Colonic mucosa (tissue), 1 donor: ENCODE measurements around the gene NBPF3.

DNA sequence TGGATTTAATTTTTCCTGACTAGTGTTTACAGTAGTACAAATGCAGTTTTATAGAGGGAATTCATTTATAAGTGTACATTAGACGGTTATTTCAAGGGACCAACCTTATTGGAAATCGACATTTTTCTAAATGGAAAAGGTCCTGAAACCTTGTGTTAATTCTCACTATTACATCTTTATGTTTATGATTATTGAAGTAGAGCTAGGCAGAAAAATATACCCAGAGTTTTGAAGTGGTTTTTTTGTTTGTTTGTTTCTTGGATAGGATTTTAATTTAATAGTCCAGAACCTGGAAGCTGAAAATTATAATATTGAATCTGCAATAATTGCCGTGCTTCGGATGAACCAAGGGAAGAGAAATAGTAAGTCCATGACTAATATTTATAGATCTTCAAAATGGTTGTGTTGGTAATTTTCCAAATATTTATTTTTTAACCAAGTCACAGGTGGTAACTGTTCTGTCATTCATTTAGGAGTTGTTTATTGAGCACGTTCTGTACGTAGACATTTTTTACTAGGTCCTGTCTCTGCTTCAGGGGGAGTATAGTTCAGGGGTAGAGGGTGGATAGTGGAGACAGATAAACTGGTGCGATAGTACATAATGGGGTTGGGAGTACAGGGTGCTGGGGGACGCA lies 18.7 kb downstream of the PLA2G2E start:
- PRO-cap, result no peak

DNA sequence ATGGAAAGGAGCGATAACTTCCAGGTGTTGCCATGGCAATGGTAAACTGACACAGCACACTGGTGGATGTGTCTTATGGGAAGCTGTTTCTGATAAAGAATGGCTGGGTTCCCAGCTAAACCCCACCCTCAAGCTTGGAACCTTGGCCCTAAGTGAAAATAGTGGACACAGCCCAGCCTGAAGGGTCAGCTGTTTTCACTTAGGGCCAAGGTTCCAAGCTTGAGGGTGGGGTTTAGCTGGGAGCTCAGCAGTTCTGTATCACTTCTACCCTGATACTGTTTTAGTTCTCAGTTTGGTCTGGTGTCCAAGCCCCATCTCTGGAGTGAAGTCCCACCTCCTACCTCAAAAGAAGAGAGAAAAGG lies 29.2 kb upstream of the PLA2G2A start:
- PRO-cap, result no peak

- PRO-cap, result no peak
Measured at GRCh38 chr1:20108576-20109092, 10.7 kb downstream of the PLA2G2D start.

DNA sequence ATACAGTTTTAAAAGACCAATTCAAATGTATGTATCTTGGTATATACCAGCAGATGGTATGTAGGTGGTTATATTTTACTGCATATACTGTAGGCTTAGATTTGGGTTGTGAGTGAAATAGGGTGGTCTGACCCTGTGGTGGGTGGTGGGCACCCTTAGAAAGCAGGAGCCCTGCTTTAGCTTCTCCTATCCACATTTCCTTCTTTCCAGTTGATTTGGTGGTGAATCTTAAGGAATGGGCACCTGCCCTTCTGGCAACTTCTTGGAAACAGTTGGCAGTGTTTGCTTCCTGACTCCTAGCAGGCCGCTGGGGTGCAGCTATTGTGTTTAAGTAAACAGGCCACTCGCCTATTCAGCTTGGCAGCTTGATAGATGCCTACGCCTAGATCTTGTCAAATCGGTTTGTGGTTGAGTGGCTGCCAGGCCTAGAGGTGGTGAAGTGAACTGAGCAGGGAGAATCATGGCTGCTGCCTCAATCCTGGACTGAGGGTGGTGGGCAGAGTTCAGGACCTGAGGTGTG lies 678 bp upstream of the PLA2G2C start:
- PRO-cap, result no peak

- PRO-cap, result bidirectional peak, plus-strand start at chr1:20483951, minus-strand start at chr1:20483950
Measured at GRCh38 chr1:20483405-20484006, 2.5 kb downstream of the CAMK2N1 start.

- PRO-cap, result no peak
Measured at GRCh38 chr1:20684094-20684532, 22.9 kb upstream of the DDOST start.

DNA sequence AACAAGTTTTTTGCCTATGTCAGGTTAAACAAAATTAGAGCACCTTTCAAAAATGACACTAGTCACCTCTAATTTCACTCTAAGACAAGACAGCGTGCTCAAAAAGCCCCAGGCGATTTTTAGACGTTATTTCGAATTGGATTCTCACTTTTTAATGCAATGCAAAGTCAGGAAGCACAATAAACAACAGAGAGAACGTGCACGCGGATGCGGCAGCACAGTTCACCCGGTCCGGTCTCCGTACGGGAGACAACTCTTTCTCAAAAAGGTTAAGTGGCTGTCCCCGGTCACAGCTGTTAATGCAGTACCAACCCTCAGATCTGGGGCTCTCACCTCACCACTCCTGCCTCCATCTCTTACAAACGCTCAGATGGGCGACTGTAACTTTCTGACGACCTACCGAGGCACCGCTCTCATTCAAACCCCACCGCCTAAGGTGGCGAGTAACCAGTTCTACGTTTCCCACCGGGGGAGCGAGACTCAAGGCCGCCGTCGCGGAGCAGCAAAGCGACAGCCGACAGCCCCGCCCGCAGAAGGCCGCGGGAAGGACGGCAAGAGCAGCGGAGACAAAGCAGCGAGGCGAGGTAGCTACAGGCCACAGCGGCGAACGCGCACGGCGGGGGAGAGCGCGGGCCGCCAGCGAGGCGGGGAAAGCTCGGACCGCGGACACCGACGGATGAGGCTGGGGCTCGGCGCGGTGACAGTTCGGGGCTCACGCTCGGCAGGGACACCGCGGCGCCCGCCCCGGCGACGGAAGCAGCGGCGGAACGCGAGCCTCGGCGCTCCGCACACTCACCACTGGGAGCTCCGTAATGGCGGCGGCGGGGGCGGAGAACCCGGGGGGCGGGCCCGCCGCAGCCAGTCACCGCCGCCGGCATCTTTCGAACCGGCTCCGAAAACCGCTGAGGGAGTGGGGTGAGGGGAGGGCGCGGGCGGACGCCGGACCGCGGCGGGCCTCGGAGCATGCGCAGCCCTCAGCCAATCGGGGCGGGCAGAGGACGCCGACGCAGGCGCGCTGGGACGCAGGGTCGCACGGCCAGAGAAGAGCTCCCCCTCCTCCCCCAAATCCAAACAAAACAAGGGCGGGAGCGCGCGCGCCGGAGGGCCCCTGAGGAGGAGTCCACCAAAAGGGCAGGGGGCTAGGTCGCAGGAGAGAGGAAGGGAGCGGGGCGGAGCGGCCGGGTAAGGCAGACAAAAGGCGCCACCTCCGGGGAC lies 847 bp downstream of the HP1BP3 start:
- PRO-cap, result unidirectional peak, plus-strand start at position 182 of the sequence; unidirectional peak, plus-strand start at position 569 of the sequence; bidirectional peak, plus-strand start at position 1,074 of the sequence, minus-strand start at position 800 of the sequence

DNA sequence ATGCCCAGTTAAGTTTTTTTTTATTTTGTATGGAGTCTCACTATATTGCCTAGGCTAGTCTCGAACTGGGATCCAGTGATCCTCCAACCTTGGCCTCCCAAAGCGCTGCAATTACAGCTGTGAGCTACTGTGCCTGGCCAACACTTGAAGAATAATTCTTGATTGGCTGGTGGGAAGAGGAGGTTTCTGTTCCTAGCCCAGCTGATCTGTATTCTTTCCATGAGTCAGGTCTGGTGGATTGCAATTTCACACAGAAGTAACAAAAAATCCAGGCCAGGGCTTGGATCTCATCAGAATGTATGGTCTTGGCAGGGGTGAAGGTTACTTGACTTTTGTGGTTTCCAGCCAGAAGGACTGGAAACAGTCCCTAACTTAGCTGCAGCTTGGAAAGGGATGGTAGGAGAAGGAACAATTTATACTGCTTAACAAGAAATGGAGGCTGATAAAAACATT lies 5.1 kb upstream of the HP1BP3 start:
- PRO-cap, result no peak

DNA sequence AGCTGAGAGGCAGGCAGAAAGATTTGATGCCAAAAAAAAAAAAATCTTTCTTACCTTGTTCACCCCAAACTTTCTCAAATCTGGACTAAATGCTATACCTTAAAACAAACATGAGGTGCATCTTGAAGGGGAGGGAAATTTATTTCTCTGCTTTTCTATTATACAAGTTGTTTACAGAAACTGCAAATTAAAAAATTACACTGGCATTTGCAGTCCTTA lies 19.6 kb upstream of the HP1BP3 start:
- PRO-cap, result no peak

- PRO-cap, result no peak
Measured at GRCh38 chr1:21137204-21137690, 39.5 kb downstream of the EIF4G3 start.

- PRO-cap, result unidirectional peak, minus-strand start at chr1:21175070
Measured at GRCh38 chr1:21174582-21175342, 1.9 kb downstream of the EIF4G3 start.

DNA sequence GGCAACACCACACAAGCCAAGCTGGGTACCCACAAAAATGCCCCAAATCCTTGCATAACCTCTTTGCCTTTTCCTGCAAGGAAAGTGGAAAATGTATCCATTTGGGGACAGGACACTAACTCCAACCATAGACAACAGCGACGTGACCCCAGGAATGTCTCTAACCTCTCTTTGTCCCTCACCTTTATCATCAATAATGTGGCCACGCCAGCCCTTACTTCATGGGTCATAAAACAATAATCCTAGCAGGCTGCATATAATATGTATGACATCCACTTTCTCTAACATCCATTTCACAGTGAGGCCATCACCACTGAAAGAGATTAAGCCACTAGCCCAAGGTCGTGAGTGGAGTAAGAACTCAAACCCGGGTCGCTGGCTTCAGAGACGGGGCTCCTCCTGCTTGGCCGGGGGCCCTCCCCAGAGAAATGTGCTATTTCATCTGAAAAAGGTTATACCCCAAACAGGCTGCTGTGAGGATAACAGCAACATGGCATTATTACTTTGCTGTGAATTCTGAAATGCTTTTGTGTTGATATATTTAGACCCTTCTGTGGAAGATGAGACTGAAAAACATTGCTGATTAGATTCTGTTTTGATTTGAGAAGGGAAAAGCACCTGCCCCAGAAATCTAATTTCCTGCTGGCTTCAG lies 2.0 kb downstream of the ECE1 start:
- PRO-cap, result bidirectional peak, plus-strand start at position 284 of the sequence, minus-strand start at position 162 of the sequence

DNA sequence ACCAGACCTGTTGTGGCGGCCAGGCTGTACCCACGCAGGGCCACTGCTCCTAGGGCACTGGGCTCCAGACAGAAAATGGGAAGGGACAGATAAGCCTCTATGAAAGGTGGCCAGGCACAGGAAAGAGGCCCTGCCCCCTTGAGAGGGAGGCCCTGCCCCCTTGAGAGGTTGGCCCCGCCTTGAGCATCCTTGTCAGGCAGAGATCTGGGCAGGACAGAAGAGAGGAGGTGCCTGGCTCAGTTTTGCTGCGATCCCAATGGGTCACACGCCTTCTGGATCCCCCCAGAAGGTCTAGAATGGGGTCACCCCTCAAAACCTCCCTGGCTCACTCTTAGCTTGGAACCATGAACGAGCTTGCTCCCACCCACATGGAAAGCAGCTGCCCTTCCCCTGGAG lies 17.4 kb upstream of the ECE1 start:
- PRO-cap, result no peak

- PRO-cap, result no peak
Measured at GRCh38 chr1:21427621-21428222, 12.2 kb upstream of the NBPF3 start.

- PRO-cap, result bidirectional peak, plus-strand start at chr1:21440139, minus-strand start at chr1:21440011
Measured at GRCh38 chr1:21439709-21440625, at the start of gene NBPF3. NBPF3 (plus strand) TSS chr1:21440137.

DNA sequence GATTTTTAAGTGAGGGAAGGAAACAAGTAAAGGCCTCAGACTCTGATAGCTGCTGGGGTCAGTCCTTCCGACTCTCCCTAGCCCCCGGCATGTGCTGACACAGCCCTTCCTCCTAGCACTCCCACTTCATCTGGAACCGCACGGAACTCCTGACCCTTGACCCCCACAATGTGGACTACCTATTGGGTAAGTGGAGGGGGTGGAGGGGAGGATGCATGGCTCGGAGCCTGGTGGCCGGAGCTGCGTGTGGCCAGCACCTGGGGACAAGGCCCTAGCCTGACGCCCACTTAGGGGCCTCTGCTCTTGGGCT lies 60.9 kb downstream of the ALPL start:
- PRO-cap, result no peak

GRCh38 chr1:21574464-21575305 lies 65.5 kb downstream of the ALPL start:
- PRO-cap, result no peak

GRCh38 chr1:21583761-21584467 lies 74.7 kb downstream of the ALPL start:
- PRO-cap, result no peak

GRCh38 chr1:21678760-21679285 lies 9.7 kb upstream of the RAP1GAP start:
- PRO-cap, result no peak

DNA sequence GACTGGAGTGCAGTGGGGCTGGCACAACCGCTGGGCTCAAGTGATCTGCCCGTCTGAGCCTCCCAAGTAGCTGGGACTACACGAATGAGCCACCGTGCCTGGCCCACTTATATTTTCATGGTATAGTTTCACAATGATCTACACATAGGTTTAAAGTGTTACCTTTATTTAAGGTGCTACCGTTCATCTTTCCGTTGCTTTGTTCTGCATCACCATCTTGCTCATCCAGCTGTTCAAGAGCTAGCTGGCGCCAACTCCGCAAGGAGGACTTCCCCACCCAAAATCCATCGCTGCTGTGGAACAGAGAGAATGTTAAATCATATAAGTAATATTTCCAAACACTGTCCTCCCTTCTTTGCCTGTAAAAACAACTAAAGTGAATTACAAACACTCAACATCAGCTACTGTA lies 51.7 kb upstream of the RAP1GAP start:
- PRO-cap, result no peak